ENCODE measurements around the genes ANKRD2, MARVELD1, R3HCC1L, SLC25A28 and PAX2.

DNA sequence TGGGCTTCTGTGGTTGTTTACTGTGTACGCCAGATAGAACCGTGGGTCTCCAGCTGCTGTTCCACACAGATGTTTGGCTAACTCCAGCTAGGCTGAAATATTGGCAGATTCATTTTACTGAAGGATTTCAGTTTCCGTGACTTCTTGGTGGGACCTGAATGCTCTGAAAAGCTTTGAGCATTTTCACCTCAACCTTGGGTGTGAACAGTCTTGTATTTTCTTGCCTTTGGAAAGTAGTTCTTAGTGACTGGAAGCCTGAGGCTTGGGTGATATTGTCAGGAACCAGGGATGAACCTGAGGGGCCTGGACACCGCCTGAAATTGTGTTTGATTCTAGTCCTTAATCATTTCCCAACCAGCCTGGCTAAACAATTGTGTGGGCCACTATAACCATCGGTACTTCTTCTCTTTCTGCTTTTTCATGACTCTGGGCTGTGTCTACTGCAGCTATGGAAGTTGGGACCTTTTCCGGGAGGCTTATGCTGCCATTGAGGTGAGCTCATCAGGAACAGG lies 7.3 kb downstream of the ZDHHC16 start:
- PRO-cap, 8 experiments = no peak in any of the 8 experiments

DNA sequence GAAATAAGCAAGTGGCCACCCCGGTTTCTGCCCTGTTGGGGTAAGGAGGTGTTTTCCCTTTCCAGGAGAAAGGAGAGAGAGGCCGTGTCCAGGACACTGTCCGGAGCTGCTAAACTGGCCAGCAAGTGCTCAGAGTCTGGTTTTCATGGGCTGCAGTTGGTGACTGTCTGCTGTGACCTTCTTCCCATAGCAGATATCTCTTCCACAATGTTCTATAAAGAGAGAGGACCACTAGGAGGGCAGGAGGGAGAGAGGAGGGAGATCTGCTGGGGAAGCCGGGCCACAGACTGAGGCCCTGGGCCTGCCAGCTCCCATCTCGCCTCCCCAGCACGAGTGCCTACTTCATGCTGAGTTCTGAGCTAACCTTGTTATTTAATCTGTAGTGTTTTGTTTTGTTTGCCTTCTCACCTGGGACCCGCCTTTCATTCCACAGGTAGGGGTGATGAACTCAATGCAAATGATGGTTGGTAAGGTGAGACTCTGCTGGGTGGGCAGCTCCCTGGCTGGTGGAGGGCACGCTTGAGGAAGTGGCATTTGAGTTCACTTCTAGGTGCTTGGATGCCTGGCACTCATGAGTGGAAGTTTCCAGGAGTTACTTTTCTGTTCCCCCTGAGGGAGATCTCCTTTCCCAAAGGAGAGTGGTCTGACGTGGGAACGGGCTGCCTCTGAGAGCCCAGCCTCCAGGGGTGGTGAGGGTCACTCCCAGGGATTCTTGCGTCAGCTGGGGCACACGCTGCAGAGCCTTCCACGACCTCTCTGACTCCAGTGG lies 22.2 kb downstream of the UBTD1 start:
- PRO-cap, 8 experiments = no peak in any of the 8 experiments

DNA sequence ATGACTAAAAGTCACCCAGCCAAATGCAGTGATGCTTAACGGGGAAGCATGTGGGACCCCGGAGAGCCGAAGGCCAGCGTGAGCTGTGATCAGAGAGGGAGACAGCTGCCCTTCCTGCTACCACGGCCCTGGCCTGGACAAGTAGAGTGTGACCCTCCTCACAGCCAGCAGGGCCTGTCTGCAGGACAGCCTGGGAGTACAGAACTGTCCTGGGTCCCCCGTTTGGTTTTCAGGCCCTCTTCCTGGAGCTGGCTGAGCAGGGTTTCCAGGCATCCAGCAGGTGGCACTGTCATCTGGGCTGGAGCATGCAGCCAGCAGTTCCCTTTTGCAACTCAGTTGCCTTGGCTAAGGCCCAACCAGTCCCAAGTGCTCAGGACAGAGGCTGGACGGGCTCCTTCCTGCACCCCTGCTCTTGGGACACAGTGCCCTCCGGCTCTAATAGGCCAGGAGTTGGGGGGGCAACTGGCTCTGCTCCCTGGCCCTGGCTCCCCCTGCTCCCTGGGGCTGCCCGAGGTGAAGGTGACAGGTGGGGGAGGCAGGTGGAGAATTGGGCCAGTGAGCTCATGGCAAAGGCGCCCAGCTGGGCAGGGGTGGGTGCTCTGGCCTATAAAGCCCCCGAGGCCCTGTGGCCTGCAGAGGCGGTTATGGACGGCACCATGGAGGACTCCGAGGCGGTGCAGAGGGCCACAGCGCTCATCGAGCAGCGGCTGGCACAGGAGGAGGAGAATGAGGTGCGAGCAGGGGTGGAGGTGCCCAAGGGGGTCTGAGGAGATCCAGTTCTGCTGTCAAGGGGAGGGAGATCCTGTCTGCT lies at the start of gene ANKRD2:
TSS of gene ANKRD2 (plus strand) at position 635 of the 811 bp plus-strand sequence.
- PRO-cap, 8 experiments = no peak in any of the 8 experiments

GRCh38 chr10:97664558-97665203 lies 22.4 kb downstream of the AVPI1 start:
- PRO-cap, 8 experiments = peak in 3 of 8 experiments; most common plus-strand start chr10:97664893 (in 3)

- PRO-cap, 8 experiments = peak in 4 of 8 experiments; most common plus-strand start chr10:97713454 (in 4)
These were observed at the start of gene MARVELD1 for GRCh38 chr10:97713222-97713913. Gene MARVELD1, plus strand, starts transcription at chr10:97713730.

GRCh38 chr10:97738434-97738906 lies 1.5 kb downstream of the ZFYVE27 start:
- PRO-cap, 8 experiments = peak in 6 of 8 experiments; most common plus-strand start chr10:97738494 (in 6)

DNA sequence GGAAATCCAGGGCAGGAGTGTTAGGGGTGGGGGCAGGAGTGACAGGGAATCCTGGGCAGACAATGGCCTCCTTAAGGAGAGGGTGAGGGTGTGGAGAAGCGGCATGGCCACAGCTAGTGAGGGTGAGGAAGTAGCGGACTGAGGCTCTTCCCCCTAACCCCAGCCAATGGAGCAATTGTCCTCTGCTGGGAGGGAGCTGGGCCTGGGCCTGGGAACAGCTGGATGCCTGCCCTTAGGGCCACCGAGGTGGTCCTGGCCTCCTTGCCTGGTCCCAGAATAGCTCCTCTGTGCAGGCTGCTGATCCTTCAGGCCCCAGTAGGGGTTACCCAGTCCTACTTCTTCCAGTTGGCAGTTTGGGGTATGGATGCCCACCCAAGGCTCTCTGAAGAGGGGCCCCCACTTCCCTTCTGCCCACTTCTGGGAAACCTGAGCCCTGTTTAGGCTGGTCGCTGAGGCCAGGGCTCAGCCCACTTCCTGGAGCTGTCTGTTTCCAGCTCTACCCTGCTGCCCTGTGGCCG lies 9.4 kb upstream of the SFRP5 start:
- PRO-cap, 8 experiments = no peak in any of the 8 experiments

DNA sequence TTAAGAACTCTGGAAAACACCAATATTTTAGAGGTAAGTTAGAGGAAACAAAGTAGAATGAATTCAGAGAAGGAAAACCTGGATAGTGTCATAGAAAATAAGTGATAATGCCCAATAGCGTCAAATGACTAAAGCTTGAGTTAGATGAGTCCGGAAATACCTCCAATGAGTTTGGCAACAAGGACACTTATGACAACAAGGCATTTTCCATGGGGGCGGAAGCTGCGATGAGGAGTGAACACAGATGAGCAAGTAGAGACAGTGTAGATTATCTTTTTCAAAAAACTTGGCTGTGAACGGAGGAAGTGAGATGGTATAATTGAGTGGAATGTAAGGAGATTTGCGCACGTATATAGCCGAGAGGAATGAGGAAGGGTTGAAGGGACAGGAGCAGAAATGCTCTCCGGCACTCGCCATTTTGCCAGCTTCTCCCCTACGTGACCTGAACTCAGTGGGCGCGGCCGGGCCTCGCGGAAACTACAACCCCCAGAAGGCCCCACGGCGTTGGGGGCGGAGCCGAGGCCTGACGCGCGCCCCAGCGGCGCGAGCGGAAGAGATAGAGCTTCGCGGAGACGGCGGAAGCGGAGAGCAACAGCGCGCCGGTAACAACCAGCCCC lies at the start of gene R3HCC1L:
TSS of gene R3HCC1L (plus strand) at position 553 of the 617 bp plus-strand sequence.
- PRO-cap, 8 experiments = peak in 8 of 8 experiments; most common plus-strand start position 567 of the sequence (in 8); most common minus-strand start position 435 of the sequence (in 4)

DNA sequence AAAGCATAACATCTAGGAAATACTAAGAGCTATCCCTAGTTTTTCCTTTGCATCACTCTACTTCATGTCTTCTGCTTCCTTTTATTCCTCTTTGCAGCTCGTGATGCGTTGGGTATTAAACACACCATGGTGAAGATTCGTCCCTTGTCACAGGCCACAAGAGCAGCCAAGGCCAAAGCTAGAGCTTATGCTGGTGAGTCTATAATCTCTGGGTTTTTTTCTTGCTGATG lies 32.8 kb downstream of the LOXL4 start:
- PRO-cap, 8 experiments = no peak in any of the 8 experiments

DNA sequence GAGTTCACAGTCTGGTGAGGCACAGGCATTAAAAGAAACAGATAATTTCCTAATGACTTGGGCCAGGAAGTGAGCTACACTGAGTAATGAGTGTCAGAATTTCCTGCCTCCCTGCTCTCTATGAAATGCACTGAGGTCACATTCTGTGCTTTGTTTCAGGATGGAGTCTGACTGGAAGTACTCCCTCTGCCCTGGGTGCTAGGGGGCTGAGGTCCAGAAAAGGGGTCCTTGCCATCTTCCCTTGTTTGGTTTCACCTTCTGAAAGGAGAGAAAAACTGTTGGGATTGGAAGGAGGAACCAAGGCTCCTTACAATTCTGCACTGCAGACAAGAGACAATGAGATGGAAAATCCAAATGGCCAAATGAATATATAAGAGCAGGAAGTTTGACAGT lies 48.8 kb upstream of the LOXL4 start:
- PRO-cap, 8 experiments = peak in 2 of 8 experiments; most common plus-strand start position 153 of the sequence (in 2)

DNA sequence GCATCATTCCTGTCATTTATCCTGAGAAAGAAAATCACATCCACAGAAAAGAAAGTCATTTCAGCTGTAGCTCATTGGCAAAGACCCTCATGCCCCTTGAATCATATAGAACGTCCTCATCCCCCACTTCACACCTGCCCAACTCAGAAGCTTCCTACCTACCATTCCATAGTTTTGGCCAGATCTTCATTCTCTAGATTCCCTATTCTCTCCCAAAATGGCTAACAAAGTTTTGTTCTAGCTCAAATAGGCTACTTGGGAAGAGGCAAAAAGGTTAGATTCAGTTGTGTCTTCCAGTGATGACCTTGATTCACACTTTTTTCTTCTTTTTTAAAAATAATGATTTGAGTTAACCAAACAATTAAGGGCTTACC lies 11.5 kb upstream of the HPS1 start:
- PRO-cap, 8 experiments = no peak in any of the 8 experiments

DNA sequence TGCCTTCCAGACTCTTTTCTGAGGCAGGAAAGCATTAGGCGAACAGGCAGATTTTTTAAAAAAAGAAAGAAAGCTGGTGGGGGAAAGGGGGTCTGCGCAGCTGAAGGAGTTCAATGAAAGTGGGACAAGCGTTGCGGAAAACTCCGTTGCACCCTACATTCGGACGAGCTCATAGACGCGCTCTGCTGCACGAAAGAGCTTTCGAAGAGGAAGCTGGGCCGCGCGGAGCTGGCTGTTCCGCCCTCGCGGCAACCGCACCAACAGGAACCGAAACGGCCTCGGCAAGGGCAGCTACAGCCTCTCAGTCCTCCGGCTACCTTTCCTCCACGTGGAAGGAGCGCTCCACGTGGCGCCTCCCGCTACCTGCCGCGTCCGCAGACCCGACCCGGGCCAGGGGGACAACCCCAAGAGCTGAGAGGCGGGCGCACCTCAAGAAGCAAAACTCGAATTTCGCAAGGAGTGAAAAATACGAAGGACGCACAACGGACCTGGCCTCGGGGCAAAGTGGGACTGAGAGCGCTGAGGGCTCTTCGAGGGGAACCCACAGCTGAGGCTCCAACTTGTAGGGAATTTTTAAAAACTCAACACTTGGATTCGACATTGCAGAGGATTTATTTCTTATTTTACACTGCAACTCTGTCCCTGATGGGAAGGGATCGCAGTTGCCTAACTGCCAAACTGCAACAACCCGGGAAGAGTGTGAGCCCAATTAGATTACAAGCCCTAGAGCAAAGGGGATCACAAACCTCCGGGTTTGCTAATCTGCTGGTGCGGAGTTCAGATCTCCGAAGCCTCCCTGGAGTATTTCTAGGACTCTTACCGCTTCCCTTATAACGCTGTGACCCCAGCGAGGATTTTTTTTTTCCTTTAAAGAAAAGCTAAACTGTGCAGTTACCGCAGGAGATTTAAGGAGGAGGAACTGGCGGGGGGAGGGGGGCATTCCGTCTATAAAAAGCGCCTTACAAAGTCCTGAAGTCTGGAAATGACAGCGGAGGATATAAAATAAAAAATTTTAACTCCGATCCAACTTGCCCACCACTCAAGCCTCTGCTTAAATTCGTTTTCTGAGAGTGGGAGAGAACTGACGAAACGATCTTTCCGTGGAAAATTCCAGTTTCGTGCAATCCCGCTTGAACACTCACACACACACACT lies 1.3 kb downstream of the HPSE2 start:
- PRO-cap, 8 experiments = no peak in any of the 8 experiments

GRCh38 chr10:99421224-99421847 lies 9.1 kb downstream of the GOT1 start:
- PRO-cap, 8 experiments = no peak in any of the 8 experiments

DNA sequence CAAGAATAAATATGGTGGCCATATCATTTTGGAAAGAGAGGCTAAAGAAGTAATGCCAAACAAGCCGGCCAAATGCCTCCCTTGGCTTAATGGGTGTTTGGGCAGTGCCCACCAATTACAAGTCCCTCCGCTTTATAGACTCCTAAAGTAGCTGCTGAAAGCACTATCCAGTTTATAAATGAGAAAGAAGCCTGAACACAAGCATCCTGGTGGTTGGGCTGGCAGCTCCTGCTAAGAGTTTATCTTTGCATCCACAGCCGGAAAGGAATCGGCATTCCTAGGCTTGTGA lies 13.1 kb upstream of the NKX2-3 start:
- PRO-cap, 8 experiments = no peak in any of the 8 experiments

GRCh38 chr10:99619727-99620639 lies at the start of gene SLC25A28:
Gene SLC25A28, minus strand, starts transcription at chr10:99620439.
- PRO-cap, 8 experiments = peak in 8 of 8 experiments; most common plus-strand start chr10:99619766 (in 1); most common minus-strand start chr10:99620407 (in 8)

GRCh38 chr10:99924980-99925372 lies 84.8 kb downstream of the DNMBP start:
- PRO-cap, 8 experiments = no peak in any of the 8 experiments

DNA sequence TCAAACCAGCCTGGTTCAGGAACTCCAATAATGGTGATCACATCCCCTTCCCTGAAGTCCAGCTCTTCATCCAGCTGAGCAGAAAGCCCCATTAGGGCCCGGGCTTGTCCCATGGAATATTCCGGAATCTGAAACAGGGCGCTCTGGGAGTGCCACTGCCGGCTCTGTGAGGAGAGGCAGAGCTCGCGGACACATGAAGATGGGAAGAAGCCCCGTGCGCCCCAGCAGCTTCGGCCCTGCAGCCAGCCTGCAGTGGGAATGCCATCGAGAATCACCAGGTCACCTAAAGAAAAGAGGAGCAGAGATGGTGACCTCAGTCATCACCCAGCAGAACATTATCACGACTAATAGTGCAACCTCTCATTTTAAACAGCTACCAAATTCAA lies 52.8 kb downstream of the DNMBP start:
- PRO-cap, 8 experiments = peak in 1 of 8 experiments; most common minus-strand start position 334 of the sequence (in 1)

DNA sequence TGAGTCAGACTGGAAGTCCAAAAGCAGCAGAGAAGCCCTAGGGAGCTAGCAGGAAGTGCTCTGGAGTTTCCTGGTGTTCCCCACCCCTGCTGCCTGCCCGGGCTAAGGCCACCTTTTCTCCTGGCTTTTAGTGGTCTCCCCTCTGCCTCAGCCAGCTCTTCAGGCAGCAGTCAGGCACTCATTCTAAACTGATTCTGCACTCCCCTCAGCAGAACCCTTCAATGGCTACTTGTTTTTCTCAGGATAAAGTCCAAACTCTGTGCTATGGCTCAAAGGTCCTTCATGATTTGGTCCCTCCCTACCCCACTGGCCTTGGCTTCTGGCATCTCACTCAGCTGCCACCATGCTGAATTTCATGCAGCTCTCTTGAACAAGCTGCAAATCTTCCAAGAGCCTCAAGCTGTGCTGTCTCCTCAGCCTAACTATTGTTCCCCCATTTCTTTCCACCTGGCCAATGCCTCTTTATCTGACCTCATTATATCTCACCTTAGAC lies 28.9 kb upstream of the DNMBP start:
- PRO-cap, 8 experiments = no peak in any of the 8 experiments

DNA sequence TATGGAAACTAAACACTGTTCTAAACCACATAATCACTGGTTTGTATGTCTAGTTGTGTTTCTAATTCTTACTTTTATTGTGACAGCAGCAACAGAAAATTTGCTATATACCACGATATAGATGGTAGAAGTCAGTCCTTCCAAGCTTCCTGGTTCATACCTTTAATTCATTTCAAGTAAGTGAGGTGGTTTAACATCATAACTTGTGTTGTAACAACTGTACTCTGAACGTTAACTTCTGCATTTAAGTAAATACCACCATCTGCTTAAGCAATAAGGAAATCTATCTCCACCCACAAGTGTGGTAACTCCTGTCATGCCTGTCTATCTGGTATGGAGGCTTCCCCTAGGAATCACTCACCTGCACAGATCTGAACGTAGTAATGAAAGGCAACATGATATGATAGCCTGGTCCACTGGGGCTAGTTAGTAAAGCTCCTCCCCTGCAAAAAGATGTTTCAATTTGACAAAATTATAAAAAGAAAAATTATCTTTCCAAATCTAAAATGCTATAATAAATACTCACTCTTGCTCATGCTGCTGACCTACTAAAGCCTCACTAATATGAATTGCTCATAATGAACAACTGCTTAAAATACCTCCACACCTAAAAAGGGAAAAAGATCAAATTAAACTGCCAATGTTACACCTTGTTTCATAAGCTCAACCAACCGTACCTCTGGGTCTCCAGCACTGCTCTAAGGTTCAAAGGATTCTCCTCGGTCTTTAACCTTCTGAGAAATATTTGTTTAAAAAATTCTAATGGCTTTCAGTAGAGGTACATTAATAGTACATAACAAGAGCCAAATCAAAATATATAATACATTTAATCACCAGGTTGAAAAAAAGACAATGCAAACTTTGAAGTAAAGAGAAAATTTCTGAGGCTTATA lies 2.2 kb downstream of the ERLIN1 start:
- PRO-cap, 8 experiments = no peak in any of the 8 experiments

GRCh38 chr10:100745333-100745893 lies at the start of gene PAX2:
Gene PAX2, plus strand, starts transcription at chr10:100745582.
- PRO-cap, 8 experiments = no peak in any of the 8 experiments